ENCODE measurements around a stretch of chr2.

DNA sequence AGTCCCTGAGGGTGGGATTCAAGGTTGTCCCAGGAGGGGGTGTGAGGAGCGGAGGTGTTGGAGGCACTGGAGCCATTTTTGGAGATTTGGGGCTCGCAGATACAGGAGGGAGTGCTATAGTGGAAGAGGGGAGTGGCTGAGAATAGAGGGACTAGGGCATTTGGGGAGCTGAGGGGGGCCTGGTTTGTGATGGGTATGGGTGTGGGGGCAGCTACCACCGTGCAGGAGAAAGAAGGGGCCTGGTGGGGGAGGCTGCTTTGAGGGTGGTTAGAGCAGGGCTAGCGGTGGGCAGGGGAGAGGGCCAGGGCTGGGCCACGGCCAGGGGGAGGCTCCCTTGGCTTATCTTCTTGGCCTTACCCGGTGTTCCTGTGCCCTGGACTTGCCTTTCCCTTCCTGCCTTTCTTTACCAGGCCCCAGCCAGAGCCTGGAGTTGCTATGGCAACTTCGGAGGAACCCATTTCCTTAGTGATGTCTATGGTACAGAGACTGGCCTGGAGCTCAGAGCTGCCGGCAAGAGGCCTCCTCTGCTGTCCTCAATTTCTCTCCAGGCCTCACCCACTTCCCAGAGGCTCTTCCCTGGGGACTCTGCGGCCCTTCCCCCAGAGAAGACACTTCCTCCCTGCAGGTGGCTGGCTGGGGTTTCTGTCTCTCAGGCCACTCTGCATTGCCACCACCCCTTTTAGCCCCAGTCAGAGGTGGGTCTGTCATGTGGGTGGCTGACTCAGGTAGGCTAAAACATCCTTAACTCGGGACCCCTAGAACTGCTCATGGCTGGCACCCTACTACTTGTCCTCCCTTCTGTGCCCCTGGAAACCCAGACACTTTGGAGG is 11.4 kb downstream of the SPEG start:
- PRO-cap, 3 experiments: no peak in any of the 3 experiments

DNA sequence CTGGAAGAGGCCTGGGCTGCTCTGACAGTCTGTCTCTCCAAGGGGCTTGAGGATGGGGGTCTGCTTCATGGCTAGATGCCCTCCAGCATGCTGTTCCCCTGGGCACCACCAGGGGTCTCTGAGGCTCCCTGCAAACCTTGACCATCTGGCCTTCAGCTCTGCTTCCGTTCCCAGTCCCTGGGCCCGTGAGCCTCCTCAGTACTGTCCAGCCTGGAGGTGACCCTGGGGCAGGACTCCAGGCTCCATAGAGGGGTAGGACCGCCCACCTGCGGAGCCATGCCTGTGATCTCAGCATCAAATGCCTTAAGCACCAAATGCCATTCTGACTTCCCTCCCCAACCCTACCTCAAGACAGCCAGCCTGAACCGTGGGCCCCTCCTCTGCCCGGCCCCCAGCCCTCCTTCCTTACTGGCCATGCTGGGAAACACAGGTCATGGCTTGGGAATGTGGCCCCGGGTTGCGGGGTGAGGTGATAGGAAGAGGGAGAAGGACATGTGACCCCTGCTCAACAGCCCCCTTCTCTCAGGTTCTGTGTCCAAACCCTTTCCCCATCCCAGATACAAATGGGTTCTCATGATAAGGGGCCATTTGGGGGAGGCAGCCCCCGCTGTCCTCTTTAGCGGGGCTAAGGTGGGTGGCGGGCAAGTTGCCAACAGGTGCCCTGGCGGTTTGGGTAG is 25.0 kb downstream of the SPEG start:
- PRO-cap, 3 experiments: no peak in any of the 3 experiments

DNA sequence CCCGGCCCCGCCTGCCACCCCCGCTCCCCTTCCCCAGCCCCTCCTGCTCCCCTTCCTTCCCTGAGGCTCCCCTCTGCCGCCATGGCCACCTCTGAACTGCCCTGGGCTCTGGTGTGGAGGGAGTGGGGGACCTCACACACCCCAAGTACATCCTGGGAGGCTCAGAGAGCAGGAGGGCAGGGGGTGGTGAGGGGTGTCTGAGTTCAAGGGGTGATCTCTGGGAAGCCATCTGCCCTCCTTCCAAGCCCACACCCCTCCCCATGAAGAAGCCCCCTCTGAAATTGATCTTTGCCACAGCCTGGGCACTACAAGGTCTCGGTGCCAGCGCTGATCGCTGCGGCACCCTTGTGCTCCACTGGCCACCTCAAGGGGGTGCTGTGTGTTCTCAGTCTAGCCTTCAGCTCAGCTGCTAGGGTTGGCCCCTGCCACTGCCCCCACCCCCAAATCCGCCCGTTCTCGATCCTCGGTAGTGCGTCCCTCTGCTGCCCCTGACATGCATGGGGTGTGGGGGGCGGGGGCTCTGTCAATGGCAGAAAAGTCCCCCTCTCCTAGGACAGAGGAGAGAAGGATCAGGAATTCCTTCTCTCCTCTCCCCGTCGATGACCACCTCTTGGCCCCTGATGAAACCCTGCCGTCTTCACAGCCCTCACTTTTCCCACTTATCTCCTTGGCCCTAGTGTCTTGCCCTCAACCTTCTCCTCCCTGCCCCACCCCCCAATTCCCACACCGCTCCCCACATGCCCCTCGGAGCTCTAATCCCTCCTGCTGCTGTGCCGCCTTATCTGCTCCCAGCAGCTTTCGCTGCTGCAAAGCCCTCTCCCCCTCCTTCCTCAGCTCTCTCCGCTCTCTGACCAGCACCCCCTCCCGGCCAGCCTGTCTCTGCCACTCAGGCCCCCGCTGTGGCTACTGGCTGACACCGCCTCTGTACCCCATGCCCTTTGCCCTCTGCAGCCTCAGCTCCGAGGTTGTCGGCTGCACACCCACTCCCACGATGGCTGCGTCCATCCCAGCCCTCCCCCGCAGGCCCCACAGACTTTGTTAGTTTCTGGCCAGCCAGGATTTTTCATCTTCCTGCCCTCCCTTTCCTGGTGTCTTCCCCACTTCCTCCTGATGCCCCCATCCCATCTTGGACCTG is 4.4 kb upstream of the ASIC4 start:
- PRO-cap, 3 experiments: peak in 2 of 3 experiments; most common plus-strand start position 202 of the sequence (in 1); most common minus-strand start position 808 of the sequence (in 1)

- PRO-cap, 3 experiments: no peak in any of the 3 experiments
Observed at GRCh38 chr2:219551298-219551865, 7.6 kb downstream of the TMEM198 start.

DNA sequence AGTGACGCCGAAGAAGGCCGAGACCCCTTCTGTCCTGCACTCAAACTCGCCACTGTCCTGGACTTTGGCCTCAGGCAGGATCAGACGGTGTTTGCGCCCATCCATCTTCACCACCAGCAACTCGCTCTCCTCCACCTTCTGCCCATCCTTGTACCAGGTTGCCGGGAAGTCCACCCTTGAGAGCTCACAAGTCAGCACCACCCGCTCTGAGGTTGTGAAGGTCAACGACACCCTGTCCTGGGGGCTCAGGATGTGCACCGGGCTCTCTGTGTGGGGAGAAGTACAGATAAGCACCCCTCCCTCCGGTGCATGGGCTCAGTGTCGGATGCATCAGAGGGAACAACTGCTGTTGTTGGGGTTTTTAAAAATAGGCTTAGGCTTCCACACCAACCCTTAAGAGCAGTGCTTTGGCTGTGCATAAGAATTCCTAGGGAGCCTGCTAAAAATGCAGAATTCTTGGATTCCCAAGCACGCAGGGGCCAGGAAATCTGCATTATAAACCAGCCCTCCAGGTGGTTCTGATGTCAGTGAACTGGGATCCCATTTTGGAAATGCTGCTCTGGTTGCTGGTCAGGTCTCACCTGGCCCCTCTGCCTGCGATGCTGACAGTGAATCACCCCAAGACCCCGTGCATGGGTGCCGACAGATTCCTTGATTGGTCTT is 6.0 kb downstream of the OBSL1 start:
- PRO-cap, 3 experiments: no peak in any of the 3 experiments

GRCh38 chr2:219567282-219567892 is 4.0 kb downstream of the OBSL1 start:
- PRO-cap, 3 experiments: no peak in any of the 3 experiments

- PRO-cap, 3 experiments: no peak in any of the 3 experiments
Observed at GRCh38 chr2:219570182-219570539, 1.2 kb downstream of the OBSL1 start.

- PRO-cap, 3 experiments: no peak in any of the 3 experiments
Observed at GRCh38 chr2:219630101-219630944, 2.9 kb downstream of the SLC4A3 start.

- PRO-cap, 3 experiments: no peak in any of the 3 experiments
Observed at GRCh38 chr2:219664986-219665456, 37.6 kb downstream of the SLC4A3 start.

- PRO-cap, 3 experiments: no peak in any of the 3 experiments
Observed at GRCh38 chr2:219766335-219767133, 139.1 kb downstream of the SLC4A3 start.

- PRO-cap, 3 experiments: no peak in any of the 3 experiments
Observed at GRCh38 chr2:219852122-219852674, 224.8 kb downstream of the SLC4A3 start.

DNA sequence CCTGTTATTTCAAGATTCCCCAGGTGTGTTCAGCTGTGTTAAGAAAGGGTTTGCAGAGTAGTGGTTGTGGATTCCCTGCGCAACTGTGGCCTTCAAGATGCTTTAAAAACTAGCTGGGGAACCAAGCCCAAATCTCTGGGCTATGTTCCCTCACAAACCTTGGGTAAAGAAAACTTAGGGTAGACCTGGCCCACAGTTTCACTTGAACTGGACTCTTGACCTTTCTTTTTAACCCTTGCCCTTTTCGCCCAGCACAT is 294.9 kb downstream of the SLC4A3 start:
- PRO-cap, 3 experiments: no peak in any of the 3 experiments

GRCh38 chr2:221518146-221519353 is 53.6 kb downstream of the EPHA4 start:
- PRO-cap, 3 experiments: peak in 1 of 3 experiments; most common plus-strand start chr2:221518616 (in 1)

DNA sequence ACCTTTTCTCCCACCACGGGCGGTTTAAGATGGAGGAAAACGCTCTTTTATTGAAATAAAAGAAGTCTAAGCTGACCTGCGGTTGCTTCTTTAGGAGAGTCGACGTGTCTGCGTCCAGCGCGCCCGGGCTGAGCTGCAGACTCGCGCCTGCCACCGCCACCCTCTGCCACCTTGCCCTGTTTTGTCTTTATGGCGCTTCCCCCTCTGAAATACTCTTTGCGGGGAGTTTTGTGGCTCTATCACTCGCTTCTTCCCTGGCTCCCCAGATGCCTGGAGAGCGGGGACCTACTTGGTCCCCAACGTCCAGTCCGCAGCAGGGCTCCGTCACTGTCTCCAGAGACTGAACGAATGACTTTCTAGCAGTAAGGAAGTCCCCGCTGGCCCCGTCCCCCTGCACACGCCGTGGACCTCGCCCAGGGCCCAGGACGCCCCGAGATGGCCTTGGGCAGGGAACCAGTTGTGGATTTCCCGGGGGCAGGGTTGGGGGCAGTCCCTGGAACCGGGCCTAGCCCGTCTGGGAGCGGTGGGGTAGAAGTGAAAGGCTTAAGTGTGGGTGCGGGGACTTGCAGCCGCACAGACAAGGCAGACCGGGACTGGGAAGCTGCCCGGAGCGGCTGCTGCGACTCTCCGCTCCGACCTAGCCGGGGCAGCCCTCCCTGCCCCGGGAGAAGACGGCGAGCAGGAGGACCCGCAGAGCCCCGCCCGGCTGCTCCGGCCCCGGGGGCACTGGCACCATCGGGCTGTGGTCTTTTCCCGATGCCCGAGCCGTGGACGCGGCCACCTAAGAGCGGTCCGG is 741 bp upstream of the EPHA4 start:
- PRO-cap, 3 experiments: peak in 3 of 3 experiments; most common plus-strand start position 93 of the sequence (in 2); most common minus-strand start position 338 of the sequence (in 1)

- PRO-cap, 3 experiments: peak in 1 of 3 experiments; most common plus-strand start chr2:221897004 (in 1); most common minus-strand start chr2:221896900 (in 1)
Observed at GRCh38 chr2:221896635-221897411, 324.7 kb upstream of the EPHA4 start.

GRCh38 chr2:222305609-222306484 is 7.0 kb upstream of the PAX3 start:
- PRO-cap, 3 experiments: no peak in any of the 3 experiments

DNA sequence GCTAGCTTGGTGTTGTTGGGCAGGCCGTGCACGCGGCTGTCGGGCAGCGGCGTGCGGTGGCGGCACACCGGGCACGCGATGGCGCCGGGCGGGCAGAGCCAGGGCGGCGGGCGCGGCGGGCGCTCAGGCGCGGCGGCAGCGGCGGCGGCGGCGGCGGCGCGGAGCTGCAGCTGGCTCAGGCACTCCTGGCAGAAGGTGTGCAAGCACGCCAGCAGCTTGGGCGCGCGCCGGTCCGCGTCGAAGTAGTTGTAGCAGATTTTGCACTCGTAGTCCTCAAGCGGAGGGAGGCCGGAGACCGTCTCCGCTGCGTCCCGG is 366 bp downstream of the ENSG00000288658 start:
- PRO-cap, 3 experiments: no peak in any of the 3 experiments

GRCh38 chr2:222715719-222716056 is 44.2 kb downstream of the MOGAT1 start:
- PRO-cap, 3 experiments: no peak in any of the 3 experiments

DNA sequence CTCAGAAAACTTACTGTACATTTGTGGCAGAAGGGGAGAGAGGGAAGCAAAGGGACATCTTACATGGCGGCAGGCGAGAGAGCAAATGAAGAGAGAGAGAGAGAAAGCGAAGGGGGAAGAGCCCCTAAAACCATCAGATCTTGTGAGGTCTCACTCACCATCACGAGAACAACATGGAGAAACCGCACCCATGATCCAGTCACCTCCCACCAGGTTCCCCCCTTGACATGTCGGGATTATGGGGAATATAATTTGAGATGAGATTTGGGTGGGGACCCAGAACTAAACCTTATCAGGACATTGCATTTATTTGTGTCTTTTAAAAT is 75.9 kb downstream of the ACSL3 start:
- PRO-cap, 3 experiments: no peak in any of the 3 experiments

DNA sequence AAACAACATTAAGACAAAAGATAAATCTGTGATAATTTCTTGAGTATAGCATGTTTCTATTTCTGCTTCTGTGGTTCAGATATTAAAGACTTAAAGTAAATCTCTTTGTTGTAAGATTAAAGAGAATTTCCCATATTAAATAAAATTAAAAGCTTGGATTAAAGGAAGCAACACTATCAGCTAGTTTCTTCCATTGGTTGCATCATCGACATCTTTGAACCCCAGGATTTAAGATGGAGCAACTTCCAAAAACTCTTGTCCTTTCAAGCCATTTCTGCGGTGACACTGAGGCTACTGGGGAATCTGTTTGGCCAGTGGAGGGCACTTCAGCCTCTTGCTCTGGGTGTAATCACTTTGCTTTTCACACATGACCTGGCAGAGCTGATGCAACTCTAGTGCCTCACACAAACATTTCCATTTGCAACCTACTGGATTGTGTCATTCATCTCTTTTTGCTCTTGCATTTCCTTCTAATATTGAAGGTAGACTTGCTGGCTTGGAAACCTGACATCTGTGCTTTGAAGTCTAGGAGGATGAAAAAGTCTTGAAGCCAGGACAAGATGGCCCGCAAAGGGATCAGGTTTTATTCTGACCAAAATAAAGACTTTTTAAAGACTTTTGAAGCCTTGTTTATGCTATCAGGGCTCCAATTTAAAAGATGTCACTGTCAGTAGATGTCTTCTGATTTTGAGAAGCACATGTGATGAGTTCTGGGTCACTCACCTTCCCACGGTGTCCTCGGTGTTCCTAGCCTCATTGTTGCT is 70.0 kb upstream of the KCNE4 start:
- PRO-cap, 3 experiments: no peak in any of the 3 experiments

Measured in Metastatic Breast Carcinoma in the Ovary (tissue), 3 donors.